Esophagus muscularis mucosa (tissue), 4 donors: ENCODE results near the gene ZNF423.

DNA sequence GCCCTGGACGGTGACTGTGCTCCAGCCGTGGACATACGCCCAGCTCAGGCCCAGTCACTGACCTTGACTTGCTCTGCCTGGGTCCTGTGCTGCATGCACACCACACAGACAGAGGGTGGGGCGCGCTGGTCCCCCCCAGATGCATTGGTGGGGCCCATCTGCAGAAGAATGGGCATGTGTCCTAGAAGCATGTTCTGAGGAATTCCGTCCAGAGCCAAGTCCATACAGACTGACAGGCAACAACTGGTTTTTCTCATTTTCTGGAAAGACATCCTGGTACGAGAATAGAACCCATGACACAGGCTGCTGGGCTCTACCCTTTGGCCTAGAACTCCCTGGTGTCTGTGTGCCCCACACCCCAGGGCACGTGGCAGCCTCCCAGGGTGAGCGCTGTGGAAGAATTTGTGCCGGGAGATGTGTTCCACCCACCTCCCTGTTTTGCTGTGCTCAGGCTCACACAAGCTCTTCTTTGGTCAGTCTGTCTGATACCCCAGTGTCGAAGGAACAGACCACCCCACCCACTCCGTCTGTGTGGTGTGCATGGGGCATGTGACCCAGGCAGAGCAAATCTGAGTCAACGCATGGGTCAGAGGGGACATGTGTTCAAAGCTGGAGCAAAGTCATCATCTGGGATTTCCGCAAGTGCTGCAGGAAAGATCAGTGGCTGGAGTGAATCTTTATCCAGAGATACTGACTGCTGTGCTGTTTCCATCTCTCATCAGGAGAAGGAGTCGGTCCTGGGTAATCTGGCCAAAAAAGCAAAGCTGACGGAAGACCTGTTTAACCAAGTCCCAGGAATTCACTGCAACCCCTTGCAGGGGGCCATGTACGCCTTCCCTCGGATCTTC, 39.7 kb downstream of the GPT2 start:
- PRO-cap = no peak
- RAMPAGE, long total RNA, 4 experiments = no peak in any of the 4 experiments

- PRO-cap = no peak
- RAMPAGE, long total RNA, 4 experiments = no peak in any of the 4 experiments
These were observed 43.5 kb downstream of the DNAJA2 start for GRCh38 chr16:46929853-46930455.

GRCh38 chr16:46971287-46971619, 2.2 kb downstream of the DNAJA2 start:
- PRO-cap = no peak
- RAMPAGE, long total RNA, 4 experiments = no peak in any of the 4 experiments

DNA sequence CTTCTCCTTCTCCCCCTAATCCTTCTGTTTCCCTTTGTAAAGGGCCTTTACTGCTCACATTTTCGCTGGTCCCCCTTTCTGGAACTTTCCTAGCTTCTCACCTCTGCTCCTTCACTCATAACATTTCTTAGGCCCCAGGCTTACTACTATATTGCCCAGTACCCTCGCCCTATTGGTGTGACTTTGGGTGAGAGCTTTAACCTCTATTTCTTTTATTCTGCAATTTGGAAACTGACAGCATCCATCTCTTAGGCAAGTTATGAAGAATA, 1.0 kb downstream of the LONP2 start:
- PRO-cap = no peak
- RAMPAGE, long total RNA, 4 experiments = no peak in any of the 4 experiments

DNA sequence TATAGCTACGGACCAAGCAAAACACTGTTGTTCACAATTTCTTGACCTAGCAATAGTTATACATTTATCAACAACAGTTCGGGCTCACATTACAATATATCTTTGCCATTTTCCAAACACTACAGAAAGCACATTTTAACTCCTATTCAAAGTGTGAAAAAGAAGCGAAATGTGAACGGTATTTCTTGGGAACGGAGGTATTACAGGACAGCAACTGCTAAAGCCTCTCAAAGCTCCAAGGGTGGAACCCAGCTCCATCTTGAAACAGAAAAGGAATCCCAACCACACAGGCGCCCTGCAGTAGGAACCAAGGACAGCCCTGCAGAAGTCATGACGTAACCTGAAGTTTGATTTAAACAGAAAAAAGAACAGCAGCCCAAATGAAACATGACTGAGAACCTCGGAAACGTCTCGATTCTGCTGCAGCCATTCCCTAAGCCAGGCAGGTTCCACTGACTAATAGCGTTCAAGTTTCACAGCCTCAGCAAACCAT, 20.3 kb downstream of the SIAH1 start:
- PRO-cap = no peak
- RAMPAGE, long total RNA, 4 experiments = no peak in any of the 4 experiments

DNA sequence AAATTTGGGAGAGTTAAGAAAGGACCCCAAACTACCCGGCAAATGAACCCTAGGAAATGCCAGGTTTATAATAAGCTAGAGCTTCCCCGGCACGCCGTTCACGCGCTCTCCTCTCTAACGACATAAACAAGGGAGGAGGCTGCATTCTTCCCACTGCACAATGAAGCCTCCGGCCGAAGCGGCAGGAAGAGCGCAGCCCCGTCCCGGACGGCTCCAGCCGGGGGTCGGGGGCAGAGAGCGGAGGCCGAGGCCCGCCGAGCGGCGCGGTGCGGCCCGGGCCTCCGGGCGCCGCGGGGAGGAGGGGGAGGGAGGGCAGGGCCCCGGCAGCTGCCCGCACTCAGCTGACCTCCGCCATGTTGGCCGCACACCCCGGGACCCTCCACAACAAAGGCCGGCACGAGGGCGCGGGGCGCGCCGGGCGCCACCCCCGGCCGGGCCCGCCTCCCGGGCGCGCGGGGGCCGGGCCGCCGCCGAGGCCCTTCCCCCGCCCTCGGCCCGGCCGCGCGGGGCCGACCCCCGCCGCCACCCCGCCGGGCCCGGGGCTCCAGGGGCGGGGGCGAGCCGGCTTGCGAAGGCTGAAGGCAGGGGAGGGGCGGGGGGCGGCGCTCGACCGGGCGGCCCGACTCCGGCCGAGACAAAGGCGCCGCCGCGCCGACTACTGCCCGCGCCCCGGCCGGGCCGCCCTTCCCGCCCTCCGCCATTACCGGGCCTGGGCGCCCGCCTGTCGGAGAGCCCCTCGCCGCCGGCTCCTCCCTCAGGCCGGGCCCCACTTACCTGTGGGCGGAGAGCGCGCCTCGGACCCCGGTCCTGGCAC, 576 bp downstream of the SIAH1 start:
- PRO-cap = bidirectional peak, plus-strand start at position 216 of the sequence, minus-strand start at position 124 of the sequence; bidirectional peak, plus-strand start at position 336 of the sequence, minus-strand start at position 383 of the sequence; bidirectional peak, plus-strand start at position 637 of the sequence, minus-strand start at position 702 of the sequence
- RAMPAGE, long total RNA, 4 experiments = no peak in any of the 4 experiments

DNA sequence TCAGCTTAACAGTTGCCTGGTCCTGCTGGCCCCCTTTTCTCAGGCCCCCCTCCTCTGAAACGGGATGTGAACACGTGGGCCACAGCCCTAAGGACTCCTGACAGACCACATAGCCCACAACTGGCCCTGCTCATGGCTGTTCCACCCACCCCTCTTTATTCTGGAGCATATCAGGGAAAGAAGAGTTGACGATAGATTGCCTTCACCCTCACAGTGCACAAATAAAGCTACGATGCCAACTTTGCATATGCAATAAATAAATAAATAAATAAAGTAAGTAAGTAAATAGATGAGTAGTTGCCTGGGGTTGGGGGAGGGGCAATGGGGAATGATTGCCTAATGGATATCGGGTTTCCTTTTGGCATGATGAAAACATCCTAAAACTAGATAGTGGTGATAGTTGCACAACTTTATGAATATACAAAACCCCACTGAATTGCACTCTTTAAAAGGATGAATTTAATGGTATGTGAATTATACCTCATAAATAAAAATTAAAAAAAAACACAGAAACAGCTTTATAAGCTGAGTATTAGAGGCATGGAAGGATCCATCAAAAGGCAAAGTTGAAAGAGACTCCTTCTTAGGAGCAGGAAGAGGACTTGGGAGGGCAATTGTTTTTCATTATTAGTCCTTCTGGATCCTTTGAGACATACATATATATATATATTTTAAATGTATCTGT, 110.7 kb downstream of the N4BP1 start:
- PRO-cap = no peak
- RAMPAGE, long total RNA, 4 experiments = no peak in any of the 4 experiments

DNA sequence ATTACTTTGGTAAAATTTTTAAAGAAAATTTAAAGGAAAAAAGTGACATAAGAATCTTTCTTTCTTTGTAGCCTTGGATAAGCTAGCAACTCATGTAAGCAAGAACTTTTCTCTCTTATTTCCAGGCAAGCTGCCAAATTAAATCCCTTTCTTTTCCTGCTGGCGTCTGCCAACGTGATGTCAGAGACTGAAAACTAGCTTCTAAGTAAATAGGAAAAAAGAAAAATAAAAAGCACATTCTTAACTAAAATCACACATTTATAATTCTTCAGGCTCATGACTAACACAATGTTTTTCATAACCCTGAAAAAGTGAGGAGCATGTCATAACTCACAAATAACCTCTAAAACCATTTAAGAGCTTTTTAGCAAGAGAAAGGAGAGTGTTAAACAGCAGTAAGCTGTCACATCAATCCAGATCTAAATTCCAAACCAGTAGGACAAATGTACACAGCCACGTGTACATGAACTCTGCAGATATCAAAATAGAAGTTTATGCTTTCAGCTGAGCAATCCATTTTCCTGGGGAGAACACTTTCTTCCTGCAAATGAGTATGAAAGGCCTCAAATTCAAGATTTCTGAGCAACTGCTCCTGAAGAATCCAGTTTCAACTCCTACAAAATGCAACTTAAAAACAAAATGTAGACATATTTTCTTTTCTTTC, 110.0 kb downstream of the N4BP1 start:
- PRO-cap = no peak
- RAMPAGE, long total RNA, 4 experiments = no peak in any of the 4 experiments

- PRO-cap = no peak
- RAMPAGE, long total RNA, 4 experiments = no peak in any of the 4 experiments
These were observed 83.5 kb downstream of the N4BP1 start for GRCh38 chr16:48526512-48526764.

DNA sequence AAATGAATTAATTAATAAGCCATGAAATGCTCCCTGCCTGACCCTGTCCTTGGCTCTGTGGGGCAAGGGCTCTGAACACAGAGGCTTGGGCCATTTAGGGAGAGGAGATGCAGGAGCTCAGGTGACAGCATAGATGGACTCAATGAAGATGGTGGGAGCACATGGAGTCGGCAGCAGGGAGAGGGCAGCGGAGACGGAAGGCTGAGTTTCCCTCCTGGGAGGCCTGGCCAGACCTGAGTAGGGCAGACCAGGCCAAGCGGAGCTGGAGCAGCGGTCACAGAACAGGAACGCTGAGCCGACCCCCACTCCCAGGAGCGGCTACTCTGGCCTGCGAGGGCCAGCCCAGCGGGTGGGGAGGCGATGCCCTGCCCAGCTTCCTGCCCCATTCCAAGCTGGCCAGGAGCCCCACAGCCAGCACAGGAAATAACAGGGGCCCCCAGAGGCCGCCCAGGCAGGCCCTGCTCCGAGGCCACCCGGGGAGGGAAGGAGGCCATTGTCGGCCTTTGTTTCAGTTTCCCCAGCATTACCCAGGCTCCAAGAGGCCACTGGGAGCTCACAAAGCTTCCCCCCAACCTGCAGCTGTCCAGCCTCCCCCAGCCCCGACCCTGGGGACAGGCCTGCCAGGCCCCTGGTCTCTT, 79.8 kb downstream of the ZNF423 start:
- PRO-cap = no peak
- RAMPAGE, long total RNA, 4 experiments = no peak in any of the 4 experiments

DNA sequence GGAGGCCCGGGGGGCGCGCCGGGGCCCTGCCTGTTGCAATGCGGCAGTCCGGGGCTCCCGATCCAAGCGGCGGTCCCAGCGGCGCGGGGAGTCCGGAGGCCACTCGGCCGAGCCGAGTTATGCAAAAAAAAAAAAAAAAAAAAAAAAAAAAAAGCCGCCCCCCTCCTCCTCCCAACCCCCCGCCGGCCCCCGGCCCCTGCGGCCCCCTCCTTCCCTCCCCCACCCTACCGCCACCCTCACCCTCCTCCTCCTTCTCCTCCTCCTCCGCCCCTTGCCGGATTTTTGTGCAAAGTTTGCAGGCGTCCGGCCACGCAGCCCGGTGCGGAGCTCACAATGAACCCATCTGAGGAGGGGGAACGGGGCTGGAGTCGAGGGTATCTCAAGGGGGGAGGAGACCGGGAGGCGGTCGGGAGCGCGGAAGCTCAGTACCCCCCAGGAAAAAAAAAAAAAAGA, at the start of gene ZNF423:
TSS of gene ZNF423 (minus strand) at position 122 of the 453 bp plus-strand sequence.
- PRO-cap = bidirectional peak, plus-strand start at position 280 of the sequence, minus-strand start at position 121 of the sequence
- RAMPAGE, long total RNA, 4 experiments = no peak in any of the 4 experiments

GRCh38 chr16:49857588-49858188, 1.8 kb upstream of the ZNF423 start:
- PRO-cap = bidirectional peak, plus-strand start at chr16:49858044, minus-strand start at chr16:49857722
- RAMPAGE, long total RNA, 4 experiments = no peak in any of the 4 experiments

DNA sequence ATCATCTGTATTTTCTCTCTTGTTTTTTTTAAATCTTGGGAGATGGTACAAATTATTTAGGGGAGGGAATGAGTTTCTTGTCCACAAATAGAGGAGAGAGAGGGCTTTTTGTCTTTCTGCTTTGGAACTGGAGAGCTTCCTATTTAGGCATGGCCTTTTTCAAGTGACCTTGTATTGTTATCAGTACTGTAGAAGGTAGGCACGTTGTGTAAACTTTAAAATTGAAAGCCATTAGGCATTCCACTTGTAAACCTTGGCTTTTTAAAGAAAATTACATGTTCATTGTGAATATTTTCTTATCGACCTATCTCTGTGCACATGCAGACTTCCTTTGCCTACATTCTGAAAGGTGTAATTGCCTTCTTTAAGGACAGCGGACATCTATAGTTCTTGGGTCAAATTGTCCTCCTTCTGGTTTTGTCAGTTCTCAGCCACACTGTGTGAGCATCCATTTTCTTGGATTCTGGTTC, 50.2 kb downstream of the TENT4B start:
- PRO-cap = no peak
- RAMPAGE, long total RNA, 4 experiments = no peak in any of the 4 experiments

GRCh38 chr16:50272056-50272528, 5.7 kb downstream of the ADCY7 start:
- PRO-cap = unidirectional peak, minus-strand start at chr16:50272363
- RAMPAGE, long total RNA, 4 experiments = no peak in any of the 4 experiments

DNA sequence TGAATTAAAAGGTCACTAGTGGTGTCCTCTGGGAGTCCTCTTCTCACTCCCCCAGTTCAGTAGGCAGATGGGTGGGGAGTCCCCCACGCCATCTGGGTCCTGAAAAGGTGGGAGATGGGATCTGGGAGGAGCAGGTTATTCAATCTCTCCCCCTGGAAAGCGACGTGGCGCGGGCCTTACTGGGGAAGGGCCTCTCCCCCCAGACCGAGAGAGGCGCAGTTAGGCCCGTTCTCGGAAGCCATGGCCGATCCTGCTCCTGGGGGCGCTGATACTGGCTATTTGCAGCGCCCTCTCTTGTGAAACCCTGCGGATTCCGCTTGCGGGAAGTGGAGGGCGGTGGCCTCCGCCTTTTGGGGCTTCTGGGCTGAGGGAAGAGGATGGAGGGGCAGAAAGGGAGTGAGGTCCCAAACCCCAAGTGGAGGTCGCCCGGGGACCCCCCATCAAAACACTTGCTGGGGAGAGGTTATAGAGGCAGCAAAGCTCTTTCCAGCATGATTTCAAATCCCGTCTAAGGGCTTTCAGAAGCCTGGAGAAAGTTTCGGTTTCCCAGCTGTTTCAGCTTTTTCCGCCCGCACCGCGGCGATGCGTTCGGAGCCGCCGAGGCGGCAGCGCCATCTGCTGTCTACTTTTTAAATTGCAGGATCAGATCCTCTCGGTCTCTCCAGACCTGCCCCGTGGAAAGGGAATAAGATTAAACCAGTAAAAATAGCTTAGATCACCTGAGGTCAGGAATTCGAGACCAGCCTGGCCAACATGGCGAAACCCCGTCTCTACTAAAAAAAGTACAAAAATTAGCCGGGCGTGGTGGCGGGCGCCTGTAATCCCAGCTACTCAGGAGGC, 15.9 kb downstream of the SNX20 start:
- PRO-cap = unidirectional peak, minus-strand start at position 510 of the sequence
- RAMPAGE, long total RNA, 4 experiments = no peak in any of the 4 experiments

- PRO-cap = bidirectional peak, plus-strand start at chr16:50695877, minus-strand start at chr16:50695730
- RAMPAGE, long total RNA, 4 experiments = no peak in any of the 4 experiments
These were observed 2.3 kb downstream of the NOD2 start for GRCh38 chr16:50695407-50696444.

GRCh38 chr16:50742267-50743247, 671 bp downstream of the CYLD start:
- PRO-cap = bidirectional peak, plus-strand start at chr16:50742338, minus-strand start at chr16:50742337; unidirectional peak, minus-strand start at chr16:50742975
- RAMPAGE, long total RNA, 4 experiments = no peak in any of the 4 experiments

DNA sequence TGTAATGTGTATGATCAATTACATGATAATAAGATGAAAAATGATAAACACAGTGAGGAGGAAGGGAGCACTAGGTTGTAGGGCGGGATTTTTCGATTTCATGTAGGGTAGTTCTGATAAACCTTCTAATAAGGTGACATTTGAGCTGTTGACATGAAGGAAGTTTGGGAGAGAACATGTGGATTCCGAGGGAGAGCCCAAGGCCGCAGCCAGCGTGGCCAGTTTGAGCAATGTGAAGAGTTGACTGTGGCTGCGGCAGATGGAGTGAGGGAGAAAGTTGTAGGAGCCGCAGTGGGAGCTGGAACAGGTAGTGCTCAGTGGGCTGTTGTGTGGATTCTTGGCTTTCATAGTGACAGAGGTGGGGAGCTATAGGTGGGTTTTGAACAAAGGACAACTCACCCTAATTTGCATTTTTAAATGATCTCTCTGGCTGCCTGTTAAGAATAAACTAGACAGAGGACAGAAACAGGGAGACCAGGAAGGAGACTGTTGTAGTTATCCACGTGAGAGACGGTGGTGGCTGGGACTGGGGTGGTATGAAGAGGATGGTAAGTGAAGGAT, 16.3 kb downstream of the CYLD start:
- PRO-cap = no peak
- RAMPAGE, long total RNA, 4 experiments = no peak in any of the 4 experiments

GRCh38 chr16:50788431-50788648, 46.5 kb downstream of the CYLD start:
- PRO-cap = no peak
- RAMPAGE, long total RNA, 4 experiments = no peak in any of the 4 experiments

- PRO-cap = no peak
- RAMPAGE, long total RNA, 4 experiments = no peak in any of the 4 experiments
These were observed 52.2 kb downstream of the CYLD start for GRCh38 chr16:50794160-50794390.